ENCODE results near the gene SLC31A2.

DNA sequence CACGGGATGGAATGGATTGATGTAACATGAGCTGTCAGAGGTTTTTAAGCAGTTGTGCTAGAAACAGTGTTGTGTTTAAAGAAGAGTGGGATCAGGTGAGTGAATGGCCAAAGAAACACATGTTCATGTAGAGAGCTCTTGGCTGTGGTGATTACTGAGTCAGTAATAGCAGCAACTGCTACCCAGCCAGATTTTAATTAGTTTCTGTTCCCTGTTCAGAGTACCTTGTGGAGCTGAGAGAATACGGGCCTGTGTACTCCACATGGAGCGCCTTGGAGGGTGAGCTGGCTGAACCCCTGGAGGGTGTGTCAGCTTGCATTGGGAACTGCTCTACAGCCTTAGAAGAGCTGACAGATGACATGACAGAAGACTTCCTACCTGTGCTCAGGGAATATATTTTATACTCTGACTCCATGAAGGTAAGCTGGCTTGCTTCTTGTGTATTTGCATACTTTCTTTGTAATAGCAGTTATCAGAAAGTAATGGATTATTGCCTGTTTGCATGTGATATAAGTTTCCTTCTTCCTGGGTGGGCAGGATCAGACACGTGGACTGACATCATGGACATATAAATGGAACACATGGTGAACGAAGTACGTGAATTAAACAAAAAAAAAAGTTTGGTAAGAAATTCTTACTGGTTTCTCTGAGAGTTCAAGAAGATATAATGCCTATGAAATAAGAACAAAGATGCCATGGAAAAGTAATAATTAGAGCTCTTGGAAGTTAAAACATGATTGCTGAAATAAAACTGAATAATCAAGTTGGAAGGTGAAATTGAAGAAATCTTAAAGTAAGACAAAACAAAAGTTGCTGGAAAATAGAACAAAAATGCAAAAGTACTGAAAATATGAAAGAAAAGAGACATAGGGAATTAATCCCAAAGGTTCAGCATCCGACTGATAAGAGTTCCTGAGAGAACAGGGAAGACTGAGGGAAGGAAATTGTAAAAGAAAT, 52.1 kb downstream of the SLC46A2 start:
- PRO-cap, result no peak
- RAMPAGE, long total RNA, 4 experiments, result no peak in any of the 4 experiments

GRCh38 chr9:113131777-113132095, 19.1 kb upstream of the SLC31A2 start:
- PRO-cap, result no peak
- RAMPAGE, long total RNA, 4 experiments, result no peak in any of the 4 experiments

- PRO-cap, result unidirectional peak, plus-strand start at chr9:113151007
- RAMPAGE, long total RNA, 4 experiments, result start-site peak on the plus strand in 3 of 4 experiments, at chr9:113151007-113151017 at its widest, 23 to 43 reads per replicate
Observed at GRCh38 chr9:113150513-113151367, at the start of gene SLC31A2. Gene SLC31A2 (plus strand): TSS chr9:113151007.

GRCh38 chr9:113222366-113222864, 1.1 kb downstream of the SLC31A1 start:
- PRO-cap, result no peak
- RAMPAGE, long total RNA, 4 experiments, result no peak in any of the 4 experiments

DNA sequence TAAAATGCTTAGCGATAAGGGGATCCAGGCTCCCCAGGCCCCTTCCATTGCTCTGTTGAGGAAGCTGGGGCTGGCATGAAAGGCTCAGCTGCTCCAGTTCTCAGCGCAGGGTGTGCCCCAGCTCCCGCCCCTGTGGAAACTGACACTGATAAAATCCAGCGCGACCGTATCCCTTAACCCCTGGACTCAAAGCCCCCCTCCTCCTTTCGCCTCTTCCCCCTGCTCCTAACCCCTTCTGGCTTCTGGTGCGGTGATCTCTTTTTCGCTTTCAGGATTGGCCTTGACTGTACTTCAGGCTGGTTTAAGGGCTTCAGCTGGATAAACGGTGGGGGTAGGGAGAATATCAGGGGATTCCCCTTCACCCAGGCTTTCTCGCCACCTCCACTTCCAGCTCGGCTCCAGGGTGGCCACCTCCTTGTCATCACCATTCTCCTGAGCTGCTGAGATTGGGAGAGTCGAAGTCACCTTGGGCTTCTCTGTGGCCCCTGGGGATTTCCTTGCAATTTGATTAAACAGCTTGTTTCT, 818 bp downstream of the BSPRY start:
- PRO-cap, result no peak
- RAMPAGE, long total RNA, 4 experiments, result no peak in any of the 4 experiments

- PRO-cap, result no peak
- RAMPAGE, long total RNA, 4 experiments, result no peak in any of the 4 experiments
Observed at GRCh38 chr9:113481067-113481746, 17.7 kb downstream of the RGS3 start.

- PRO-cap, result no peak
- RAMPAGE, long total RNA, 4 experiments, result no peak in any of the 4 experiments
Observed at GRCh38 chr9:113510965-113511794, 47.7 kb downstream of the RGS3 start.

DNA sequence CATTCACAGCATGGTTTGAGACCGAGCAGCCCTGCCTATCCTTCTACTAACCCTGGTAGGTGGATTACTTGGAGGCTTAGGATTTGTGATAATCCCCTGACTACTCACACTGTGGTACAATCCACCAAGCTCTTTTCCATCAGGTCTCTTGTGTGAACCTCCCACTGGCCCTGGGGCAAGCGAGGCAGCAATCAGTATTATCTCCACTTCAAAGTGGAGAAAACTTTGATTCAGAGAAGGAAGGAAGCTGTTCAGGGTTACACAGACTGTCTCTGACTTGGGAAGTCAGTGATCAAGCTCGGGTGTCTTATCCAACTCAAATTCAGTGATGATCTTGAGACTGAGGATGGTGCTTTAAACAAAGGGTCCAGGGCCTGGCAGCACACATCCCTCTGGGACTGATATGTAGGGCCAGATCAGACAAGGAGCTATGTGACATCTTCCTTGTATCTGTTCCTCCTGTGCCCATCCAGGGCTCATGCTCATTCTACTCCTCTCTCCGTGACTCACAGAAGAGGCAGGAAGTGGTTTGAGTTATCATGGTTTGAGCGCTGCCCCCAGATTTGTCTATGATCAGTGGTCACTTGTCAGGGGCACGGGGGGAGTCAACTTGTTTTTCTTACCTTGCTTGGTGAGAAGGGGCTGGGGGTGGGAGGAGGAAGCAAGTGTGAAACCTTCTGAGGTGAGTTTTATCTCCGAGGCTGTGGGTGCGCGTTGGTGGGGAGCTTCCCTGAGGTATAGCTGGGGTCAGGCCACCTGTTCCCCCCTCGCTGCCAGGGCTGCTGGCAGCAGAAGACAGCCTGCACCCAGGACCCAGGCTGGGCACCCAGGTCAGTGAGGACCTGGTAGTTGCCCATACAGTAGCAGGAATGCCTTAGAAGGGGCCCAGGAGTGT, 48.6 kb downstream of the RGS3 start:
- PRO-cap, result no peak
- RAMPAGE, long total RNA, 4 experiments, result no peak in any of the 4 experiments

GRCh38 chr9:113524464-113525143, 61.1 kb downstream of the RGS3 start:
- PRO-cap, result no peak
- RAMPAGE, long total RNA, 4 experiments, result no peak in any of the 4 experiments

GRCh38 chr9:113566668-113567065, 103.1 kb downstream of the RGS3 start:
- PRO-cap, result no peak
- RAMPAGE, long total RNA, 4 experiments, result no peak in any of the 4 experiments

- PRO-cap, result no peak
- RAMPAGE, long total RNA, 4 experiments, result no peak in any of the 4 experiments
Observed at GRCh38 chr9:113571888-113572490, 108.5 kb downstream of the RGS3 start.

GRCh38 chr9:113600212-113601038, 136.9 kb downstream of the RGS3 start:
- PRO-cap, result no peak
- RAMPAGE, long total RNA, 4 experiments, result no peak in any of the 4 experiments

GRCh38 chr9:113718369-113718568, 157.8 kb upstream of the ZNF618 start:
- PRO-cap, result no peak
- RAMPAGE, long total RNA, 4 experiments, result no peak in any of the 4 experiments

GRCh38 chr9:114205284-114205655, 49.9 kb downstream of the COL27A1 start:
- PRO-cap, result no peak
- RAMPAGE, long total RNA, 4 experiments, result no peak in any of the 4 experiments

DNA sequence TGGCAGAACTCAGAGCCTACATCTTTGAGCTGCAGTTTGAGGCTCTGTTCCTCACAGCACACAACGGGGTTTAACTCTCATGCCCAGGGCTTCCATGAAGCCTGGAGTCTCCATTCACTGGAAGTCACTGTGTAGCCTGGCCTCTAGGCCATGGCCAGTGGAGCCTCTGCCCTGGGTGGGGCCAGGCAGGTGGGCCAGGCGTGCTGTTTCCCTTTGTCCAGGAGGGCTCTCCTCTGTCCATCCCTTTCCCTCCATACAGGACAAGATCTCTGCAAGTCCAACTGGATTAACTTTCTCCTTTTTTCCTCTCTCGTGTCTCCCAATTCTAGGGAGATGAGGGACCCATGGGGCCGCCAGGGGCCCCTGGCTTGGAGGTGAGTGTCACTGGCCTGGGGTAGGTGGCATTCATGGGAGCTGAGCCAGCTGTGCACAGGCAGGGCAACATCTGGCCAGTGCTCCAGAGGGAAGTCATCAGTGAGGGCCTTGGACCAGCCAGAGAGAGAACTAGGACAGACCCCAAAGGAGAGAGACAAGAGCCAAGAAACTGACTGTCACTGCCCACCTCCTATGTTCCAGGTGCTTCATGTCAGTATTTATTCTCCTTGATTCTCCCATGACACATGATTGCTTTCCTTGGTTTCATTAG, 80.9 kb upstream of the ORM1 start:
- PRO-cap, result no peak
- RAMPAGE, long total RNA, 4 experiments, result no peak in any of the 4 experiments

DNA sequence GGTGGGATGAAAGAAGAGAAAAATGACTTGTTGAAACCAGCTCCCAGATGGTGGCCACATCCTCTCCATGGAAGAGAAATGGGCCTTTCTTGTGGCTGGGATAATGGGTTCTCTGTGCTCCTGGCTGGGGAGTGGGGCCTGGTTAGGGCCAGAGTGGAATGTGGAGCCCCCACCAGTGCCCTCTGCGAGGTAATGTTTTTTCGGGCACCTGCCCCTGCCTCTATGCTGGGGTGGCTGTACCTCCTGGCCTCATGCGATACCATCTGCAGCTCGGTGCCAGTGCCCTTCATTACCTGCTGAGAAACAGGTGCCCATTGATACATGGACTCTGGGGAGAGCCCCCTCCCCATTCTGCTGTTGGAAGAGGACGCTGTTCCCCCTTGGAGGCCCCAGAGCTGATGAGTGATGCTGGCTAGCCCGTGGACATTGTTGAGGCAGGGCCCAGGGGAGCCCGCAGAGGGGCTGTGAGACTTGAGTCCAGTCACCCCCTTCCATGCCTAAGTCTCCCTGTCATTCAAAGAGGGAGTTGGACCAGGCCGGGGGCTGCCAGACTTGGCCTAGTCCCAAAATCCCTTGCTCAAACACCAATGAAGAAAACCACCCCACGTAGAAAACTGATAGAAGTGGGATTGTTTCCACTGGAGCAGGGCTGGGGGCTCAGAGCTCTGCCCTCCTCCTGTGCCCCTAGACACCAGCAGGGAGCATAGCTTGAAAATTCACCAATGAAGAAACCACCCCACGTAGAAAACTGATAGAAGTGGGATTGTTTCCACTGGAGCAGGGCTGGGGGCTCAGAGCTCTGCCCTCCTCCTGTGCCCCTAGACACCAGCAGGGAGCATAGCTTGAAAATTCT, 55.1 kb upstream of the ORM1 start:
- PRO-cap, result no peak
- RAMPAGE, long total RNA, 4 experiments, result no peak in any of the 4 experiments

- PRO-cap, result no peak
- RAMPAGE, long total RNA, 4 experiments, result no peak in any of the 4 experiments
Observed at GRCh38 chr9:114331011-114331483, 1.4 kb downstream of the ORM2 start.

DNA sequence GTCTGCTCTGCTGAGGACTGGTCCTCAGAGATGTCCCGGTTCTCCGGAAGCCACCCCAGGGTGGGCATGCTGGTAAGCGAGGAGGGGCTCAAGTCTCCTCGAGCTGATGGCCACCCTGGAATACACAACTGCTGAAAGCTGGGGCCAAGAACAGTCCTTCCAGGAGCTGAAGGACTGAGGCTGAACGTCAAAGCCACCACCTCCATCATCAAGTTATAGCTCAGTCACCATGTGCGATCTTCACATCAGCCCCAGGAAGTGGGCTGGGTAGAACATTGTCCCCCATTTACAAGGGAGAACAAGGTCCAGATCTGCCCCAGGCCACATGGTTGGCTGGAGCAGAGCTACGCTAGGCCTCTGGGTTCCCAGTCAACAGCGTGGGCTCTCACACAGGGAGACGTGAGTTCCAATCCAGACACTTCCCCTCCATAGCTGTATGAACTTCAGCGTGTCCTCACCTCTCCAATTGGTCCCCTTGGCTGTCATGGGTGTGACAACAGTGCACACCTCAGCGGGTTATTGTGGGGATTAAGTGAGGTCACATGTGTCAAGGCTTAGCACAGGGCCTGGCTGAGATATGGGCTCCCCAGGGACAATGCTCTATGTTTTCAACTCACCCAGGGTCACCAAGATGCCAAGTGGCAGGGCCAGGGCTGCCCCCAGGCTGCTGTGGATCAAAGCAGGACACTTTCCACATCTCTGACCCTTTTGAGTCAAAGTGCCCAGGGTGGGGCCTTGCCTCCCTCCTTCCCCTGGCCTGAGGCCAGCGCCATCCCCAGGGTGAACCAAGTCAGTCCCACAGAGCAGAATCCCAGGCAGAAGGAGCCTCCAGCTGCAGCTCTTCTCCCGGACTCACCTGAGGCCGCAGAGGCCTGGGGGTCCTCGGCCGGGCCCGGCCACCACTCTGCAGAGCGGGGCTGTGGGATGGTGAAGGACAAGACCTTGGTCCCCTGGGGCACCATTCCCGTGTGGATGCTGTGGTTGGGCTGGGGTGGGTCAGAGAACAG, 19.9 kb downstream of the AKNA start:
- PRO-cap, result no peak
- RAMPAGE, long total RNA, 4 experiments, result no peak in any of the 4 experiments

GRCh38 chr9:114370739-114371315, 17.0 kb downstream of the AKNA start:
- PRO-cap, result no peak
- RAMPAGE, long total RNA, 4 experiments, result no peak in any of the 4 experiments

- PRO-cap, result no peak
- RAMPAGE, long total RNA, 4 experiments, result no peak in any of the 4 experiments
Observed at GRCh38 chr9:114908021-114908830, 22.2 kb downstream of the TNFSF8 start.